Mesenteric fat pad (tissue), 1 donor: ENCODE measurements around the gene STON1.

DNA sequence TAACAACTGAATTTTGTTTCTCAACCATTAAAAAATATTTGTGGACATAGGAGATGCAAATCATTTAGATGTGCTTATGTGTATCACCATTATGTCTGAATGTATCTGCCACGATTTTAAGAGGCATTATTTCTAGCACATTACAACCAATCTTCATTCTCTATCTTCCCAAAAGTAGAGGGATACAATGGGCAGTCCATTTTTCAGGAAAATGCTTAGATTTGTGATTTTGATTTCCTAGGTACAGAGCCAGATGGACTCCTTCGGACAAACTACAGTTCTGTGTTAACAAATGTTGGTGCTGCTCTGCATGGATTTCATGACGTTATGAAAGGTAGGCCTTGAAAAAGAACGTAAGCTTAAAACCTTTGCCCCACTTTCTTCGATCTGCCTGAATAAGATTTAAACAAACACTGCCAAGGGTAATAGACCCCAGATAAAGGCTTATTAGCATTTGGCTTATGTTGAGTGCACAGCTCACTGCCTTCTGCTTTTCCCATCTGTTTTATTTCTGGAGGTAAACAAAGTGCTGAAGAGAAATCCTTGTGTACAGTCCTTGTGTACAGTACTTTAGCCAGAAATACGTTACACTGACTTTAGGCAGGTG is 39.2 kb downstream of the PPP1R21 start:
- PRO-cap: no peak

- PRO-cap: no peak
Observed at GRCh38 chr2:48510246-48510795, 19.6 kb upstream of the STON1 start.

DNA sequence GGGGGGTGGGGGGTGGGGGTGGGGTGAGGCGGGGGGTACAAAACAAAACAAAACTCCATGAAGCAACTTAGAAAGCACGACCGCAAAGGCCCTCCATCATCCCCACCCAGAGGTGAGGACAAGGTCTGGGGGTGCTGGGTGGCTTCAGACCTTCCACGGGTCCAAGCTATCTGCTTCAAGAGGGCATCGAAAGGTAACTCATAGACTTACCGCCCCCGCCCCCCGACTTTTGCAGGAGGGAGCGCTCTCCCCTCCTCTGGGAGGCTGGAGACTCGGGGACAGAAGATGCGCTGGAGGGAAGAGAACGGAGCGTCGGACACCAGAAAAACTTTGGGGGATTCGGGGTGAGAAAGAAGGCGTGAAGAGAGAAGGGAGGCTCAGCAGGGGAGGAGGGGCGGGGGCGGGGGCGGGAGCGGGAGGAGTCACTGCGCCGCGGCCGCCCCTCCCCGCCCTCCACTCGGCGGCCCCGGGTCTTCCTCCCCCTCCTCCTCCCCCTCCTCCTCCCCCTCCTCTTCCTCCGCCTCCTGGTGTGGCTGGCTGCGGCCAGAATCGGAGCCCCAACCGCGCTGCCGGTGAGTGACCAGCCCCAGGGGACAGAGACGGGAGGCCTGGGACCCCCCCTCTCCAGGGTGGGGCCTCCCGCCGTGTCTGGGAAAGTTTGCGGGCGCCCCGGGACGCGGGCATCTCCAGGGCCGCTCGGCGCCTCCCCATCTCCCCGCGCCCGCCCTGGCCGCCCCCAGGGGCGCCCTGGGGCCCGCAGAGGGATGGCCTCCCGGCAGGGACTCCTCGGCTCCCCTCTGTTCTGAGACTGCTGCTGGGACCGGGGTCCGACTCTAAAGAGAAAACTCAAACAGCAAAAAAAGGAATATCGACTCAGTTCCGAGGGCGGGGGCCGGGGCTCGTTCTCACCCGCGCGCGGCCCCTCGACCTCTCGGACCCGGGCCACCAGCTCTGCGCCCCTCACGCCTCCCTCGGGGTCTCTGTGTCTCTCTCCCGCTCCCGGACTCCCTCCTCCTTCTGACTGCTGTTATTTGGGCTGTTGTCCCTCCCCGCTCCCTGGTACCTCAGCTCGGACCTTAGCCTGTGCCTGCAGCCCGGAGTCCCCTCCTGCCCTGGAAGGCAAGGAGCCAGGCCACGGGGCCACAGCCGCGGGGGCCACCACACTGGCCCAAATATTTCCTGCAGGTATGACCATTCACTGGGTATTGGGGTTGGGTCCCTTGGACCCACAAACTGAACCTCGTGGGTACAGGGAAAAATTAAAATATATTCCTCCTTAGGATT is at the start of gene STON1:
TSS of gene STON1 (plus strand) at position 510 of the 1,284 bp plus-strand sequence.
- PRO-cap: no peak

DNA sequence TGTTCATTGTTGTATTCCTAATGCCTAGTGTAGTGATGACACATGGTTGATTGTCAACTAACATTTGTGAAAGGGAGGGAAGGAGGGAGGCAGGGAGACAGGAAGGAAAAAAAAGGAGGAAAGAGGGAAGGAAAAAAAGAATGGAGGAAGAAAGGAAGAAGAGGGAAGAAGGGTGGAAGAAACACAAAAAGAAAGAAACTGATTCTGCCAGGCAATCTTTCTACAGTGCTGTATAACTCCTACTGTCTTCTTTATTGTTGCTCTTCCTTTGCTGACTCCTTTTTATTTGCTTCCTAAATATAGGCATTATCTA is 305.0 kb upstream of the FSHR start:
- PRO-cap: no peak

DNA sequence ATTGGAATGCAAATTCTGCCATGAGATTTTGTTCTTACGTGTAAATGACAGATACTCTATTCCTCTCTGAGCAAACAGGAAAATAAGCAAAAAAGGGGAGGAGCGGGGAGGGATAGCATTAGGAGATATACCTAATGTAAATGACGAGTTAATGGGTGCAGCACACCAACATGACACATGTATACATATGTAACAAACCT is 417.6 kb downstream of the NRXN1 start:
- PRO-cap: no peak

- PRO-cap: no peak
Observed at GRCh38 chr2:52934202-52934964, 833.2 kb upstream of the CHAC2 start.

DNA sequence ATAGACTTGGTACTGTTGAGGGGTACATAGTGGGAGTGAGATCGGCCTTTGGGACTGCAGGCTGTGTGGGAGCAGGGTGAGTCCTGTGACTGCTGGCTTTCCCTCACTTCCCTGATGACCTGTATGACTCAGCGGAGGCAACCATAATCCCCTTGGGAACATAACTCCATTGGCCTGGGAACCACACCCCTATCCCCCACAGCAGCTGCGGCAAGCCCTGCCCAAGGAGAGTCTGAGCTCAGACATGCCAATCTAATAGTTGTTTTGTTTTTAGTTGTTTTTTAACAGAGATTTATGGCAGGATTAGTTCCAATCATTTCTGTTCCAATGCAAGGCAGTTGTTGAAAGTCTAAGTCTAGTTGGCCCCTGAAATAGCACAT is 414.1 kb upstream of the CHAC2 start:
- PRO-cap: no peak

- PRO-cap: no peak
Observed at GRCh38 chr2:53586671-53587778, 180.6 kb upstream of the CHAC2 start.

- PRO-cap: no peak
Observed at GRCh38 chr2:53714124-53714656, 53.4 kb upstream of the CHAC2 start.

DNA sequence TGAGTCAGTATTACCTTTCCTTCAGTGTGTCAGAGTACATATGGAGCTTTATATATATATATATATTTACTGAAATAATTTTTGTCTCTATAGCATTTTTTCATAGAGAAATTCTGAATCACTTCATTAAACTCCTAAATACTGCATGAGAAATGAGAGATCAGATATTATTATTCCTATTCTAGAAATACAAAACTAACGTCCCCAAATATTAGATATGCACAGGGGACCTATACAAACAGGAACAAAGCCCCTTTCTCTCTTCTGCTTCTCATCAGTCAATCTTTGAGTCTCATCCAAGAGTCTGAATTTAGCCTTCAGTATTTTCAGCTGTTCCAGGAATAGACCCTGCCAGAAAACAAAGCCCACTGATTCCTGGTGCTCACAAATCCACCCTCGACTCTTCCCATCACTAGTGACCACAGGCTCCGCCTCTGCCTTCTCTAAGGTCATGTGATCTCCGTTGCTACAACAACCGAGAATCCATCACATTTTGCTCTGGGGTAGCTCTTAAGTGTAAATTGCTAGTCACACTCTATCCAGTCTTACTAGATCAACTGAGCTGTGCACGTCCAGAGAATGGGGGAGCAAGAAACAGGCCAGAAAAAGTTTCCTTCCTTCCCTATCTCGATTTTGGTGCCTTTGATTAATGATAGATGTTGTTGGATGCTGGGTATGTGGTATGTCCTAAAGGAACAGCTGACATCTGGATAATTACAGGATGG is 46.4 kb upstream of the SPTBN1 start:
- PRO-cap: no peak

DNA sequence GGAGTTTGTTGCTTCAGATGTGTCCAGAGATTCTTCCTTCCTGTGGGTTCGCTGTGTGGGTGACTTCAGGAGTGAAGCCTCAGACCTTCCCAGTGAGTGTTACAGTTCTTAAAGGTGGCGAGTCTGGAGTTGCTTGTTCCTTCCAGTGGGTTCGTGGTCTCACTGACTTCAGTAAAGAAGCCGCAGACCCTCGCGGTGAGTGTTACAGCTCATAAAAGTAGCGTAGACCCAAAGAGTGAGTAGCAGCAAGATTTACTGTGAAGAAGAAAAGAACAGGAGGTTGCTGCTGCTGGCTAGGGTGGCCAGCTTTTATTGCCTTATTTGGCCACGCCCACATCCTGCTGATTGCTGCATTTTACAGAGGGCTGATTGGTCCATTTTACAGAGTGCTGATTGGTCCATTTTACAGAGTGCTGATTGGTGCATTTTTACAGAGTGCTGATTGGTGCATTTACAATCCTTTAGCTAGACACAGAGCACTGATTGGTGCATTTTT is 34.0 kb upstream of the SPTBN1 start:
- PRO-cap: no peak

DNA sequence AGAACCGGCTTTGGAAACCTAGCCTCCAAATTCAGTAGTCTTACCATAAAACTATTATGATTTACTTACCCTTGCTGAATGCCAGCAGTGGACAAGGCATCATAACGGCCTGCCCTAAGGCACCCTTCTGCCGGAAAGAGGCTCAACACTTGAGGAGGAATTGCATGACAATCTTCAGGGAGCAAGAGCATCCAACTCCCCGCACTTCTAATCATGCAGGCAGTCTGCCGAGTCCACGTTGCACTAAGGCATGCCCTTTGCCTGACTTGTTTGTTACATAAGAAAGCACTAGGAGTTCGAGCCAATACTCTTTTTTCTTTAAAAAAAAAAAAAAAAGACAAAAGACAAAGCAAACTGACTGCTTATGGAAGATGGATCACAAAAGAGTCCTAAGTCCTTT is 17.9 kb upstream of the SPTBN1 start:
- PRO-cap: no peak

DNA sequence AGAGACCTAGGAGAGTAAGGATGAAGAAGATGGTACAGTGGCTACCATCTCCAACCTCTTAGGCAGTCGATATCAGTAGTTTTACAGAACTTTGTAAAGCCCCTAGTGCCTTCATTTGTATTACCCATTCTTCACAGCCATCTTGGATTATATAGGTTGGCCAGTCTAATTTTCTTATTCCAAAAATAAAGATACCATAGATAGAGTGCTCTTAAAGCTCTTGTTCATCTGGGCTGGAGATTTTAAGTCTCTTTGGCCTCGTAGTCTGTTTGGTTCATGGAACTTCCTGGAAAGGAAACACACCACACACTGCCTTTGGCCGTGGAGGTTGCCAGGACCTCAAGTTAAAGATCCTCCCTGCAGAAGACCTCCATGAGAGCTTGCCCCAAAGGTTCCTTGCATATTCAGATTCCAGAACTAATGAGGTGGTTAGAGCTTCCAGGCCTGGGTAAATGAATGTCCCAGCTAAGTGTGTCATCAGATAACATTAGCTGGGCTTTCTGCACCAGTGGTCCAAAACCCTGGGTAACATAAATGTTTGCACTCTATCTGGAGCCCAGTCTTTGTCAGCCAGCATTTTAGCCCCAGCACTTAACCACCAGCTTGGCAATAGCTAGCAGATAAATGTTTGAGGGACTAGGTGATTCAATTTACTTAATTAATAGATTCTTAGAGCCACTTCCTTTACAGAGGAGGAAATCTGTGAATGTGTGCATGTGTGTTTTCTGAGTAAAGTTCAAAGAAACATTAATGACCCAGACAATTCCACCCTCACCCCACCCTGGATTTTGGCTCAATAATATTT is 122.2 kb upstream of the EML6 start:
- PRO-cap: no peak

DNA sequence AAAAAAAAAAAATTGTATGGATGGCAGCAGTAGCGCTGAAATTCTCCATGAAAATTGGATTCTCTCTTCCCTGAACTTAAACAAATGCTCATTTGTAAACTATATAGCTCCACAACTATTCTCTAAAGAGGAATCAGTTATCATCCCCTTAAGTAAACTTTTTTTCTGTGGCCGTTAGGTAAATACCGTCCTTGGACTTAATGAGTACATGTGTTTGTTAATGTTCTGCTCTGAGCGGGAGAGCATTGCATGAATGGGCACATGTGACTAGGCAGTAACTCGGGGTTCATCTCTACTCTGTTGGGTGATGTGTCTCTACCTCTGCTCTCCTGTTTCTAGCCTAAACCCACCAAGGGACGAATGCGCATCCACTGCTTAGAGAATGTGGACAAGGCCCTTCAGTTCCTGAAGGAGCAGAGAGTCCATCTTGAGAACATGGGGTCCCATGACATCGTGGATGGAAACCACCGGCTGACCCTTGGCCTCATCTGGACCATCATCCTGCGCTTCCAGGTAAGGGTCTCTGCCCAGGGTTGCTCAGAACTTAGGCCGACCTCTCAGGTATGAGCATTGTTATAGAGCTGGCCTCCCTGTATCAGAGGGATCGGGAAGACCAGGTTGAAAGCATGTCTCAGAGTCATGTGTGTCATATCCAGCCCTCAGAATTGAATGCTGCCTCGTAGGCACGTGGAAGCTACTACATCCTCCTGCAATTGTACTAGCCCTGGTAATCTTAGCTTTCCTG is 111.5 kb upstream of the EML6 start:
- PRO-cap: no peak

DNA sequence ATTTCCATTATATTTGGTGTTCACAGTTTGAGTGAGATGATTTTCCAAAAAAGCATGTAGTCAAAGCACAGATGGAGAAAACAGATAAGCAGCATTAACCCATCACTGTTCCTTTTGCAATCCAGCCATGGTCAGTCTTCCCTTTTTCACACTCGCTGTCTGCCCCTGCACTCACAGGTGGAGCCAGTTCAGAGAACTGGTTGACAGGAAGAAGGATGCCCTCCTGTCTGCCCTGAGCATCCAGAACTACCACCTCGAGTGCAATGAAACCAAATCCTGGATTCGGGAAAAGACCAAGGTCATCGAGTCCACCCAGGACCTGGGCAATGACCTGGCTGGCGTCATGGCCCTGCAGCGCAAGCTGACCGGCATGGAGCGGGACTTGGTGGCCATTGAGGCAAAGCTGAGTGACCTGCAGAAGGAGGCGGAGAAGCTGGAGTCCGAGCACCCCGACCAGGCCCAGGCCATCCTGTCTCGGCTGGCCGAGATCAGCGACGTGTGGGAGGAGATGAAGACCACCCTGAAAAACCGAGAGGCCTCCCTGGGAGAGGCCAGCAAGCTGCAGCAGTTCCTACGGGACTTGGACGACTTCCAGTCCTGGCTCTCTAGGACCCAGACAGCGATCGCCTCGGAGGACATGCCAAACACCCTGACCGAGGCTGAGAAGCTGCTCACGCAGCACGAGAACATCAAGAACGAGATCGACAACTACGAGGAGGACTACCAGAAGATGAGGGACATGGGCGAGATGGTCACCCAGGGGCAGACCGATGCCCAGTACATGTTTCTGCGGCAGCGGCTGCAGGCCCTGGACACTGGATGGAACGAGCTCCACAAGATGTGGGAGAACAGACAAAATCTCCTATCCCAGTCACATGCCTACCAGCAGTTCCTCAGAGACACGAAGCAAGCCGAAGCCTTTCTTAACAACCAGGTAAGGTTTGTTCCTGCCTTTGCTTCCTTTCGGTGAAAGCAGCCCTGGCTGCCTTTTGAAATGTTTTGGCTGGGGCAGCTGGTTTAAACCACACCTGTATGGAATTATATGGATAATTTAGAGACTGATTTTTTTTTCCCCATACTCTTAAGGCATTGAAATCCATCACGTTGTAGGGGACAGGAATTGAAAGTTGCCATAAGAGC is 92.4 kb upstream of the EML6 start:
- PRO-cap: no peak

DNA sequence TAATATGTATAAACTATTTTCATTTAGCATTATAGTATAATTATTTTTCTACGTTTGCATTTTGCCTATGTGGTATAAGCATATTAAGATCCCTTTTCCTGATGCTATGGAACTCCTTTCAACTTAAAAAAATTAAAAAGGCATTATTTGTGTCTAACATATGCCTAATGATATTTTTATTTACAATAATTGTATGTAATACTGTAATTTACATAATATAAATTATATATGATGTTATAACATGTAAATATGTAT is 87.4 kb upstream of the EML6 start:
- PRO-cap: no peak

DNA sequence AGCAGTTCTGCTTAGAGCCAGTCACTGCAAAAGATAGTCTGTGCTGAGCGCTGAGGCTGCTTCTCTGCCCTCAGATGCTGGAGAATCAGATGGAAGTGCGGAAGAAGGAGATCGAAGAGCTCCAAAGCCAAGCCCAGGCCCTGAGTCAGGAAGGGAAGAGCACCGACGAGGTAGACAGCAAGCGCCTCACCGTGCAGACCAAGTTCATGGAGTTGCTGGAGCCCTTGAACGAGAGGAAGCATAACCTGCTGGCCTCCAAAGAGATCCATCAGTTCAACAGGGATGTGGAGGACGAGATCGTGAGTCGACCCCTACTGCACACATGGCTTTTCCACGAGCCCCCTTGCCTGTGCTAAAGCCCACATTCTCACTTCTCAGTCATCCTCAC is 78.3 kb upstream of the EML6 start:
- PRO-cap: no peak

- PRO-cap: no peak
Observed at GRCh38 chr2:54665896-54666107, 57.7 kb upstream of the EML6 start.

GRCh38 chr2:54671878-54672261 is 51.6 kb upstream of the EML6 start:
- PRO-cap: no peak

GRCh38 chr2:54709032-54710123 is 14.1 kb upstream of the EML6 start:
- PRO-cap: no peak